Ileum (tissue), 1 donor: Measurements from ENCODE around the genes F11 and ZFP42.

DNA sequence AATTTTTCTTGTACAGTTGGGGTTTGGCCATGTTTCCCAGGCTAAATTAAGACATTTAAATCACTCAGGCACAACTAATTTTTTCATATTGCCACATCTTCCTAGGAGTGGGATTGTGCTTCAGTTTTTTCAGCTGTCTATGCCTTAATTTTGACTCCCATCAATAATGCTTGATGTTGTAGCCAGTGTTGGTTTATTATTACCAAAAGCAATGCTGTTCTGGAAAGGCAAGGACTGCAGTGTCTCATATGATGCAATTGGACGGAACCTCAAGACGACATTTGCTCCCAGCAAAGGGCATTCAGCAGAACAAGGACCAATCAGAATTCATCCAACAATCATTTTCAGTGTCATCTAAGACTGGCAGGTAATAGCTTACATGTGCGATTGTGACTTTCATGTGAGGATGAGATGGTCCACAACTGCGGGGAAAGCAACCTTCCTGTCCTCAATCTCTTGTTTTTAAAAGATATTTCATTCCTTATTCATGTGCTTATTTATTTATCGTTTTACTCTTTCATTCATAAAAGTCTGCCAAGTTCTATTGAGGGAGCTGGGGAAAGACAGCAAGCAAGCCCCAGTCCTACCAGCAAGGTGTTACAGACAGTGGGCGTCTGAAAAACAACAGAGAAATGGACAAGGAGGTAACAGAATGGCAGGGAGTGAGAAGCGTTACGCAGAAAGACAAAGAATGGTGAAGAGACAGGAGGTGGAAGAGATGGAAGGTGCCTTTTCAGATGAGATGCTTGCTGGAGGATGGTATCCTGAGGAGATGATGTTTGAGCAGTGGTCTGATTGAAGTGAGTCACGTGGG is 11.4 kb upstream of the KLKB1 start:
- PRO-cap: no peak

GRCh38 chr4:186265624-186266320 is at the start of gene F11:
Gene F11, plus strand, starts transcription at chr4:186266189.
- PRO-cap: no peak

GRCh38 chr4:186537780-186538652 is 17.4 kb downstream of the MTNR1A start:
- PRO-cap: no peak

DNA sequence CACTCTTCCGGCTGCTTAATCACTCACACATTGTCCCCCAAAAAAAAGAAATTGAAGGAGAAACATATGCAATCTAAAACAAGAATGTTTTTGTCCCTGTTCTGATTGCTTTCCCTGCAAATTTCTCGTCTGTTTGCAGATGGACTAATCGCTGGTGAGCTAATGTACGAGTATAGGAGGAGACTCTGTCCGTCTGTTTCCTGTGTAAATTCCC is 37.7 kb upstream of the MTNR1A start:
- PRO-cap: no peak

GRCh38 chr4:186644870-186645359 is 78.7 kb downstream of the FAT1 start:
- PRO-cap: no peak

- PRO-cap: unidirectional peak, plus-strand start at chr4:186676753
These were observed 47.1 kb downstream of the FAT1 start for GRCh38 chr4:186676460-186677026.

DNA sequence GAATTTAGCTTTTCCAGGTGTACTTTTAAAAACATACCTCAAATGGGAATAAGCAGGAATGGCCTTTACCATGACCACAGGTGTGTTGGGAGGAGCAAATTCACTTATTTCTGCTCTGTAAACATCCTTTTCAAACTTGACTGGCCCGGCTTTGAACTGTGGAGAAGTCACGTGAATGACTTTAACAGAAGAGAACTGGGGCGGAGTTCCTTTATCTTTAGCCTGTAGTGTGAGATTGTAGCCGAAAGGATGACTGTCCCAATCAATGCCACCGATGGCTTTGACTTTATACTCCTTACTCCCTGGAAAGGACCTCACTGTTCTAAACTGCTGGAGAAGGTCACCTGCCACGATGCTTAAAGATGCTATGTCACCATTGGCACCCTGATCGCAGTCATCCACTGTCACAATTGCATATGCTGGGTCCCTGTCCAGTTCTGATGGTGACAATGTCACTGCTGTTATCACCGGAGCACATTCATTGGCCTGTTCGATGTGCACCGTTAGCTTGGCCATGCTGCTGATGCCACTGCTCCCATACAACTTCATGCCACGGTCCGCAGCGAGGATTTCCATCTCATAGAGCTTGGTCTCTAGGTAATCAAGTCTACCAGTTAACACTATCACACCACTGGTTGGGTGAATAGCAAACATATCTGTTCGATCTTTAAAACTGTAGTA is 14.9 kb downstream of the FAT1 start:
- PRO-cap: no peak

DNA sequence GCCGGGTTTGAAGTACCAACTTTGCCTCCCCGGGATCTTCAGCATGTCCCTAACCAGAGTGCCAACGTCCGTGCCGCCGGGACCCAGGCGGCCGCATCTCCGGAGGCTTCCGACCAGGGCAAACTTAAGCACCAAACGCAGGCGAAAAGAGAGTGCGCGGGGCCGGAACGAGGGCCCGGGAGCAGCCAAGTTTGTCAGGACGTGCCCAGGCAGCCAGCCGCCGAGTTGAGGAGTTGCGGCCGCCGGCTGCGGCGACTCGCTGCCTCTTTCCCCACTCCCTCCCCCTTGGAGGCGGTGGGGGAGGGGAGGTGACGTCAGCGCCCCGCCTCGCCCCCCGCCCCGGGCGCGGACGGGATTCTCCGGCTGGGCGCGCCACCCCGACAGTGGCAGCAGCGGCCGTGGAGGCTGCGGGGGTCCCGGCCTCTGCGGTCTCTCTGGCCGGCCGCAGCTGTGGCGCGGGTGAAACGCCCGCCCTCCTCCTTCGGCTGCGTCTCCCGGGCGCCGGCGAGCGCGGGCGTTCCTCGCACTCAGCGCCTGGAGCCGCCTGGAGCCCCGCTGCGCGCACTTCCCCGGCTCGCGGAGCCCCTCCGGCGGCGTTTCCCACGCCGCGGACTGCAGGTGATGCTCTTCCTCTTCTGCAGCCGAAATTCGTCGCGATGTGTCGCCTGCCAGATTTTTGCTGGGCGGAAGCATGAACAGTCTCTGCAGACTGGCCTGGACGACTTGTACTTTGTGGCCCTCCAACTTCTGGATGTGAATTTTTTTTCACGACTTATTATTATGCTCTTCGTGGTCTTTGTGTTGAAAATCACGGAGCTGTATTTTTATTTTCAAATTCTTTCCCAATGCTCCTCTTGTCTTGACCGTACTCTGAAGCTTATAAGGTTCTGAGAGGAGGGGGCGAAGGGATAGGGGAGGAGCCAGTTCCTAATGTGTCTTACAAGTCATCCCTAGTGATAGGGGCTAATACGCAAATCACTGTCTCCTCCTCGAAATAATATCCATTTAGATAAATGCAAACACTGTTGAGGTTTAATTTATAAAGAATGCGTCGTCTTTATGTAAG is 3.1 kb upstream of the FAT1 start:
- PRO-cap: bidirectional peak, plus-strand start at position 399 of the sequence, minus-strand start at position 287 of the sequence; bidirectional peak, plus-strand start at position 707 of the sequence, minus-strand start at position 614 of the sequence

GRCh38 chr4:186851975-186852616 is 128.4 kb upstream of the FAT1 start:
- PRO-cap: no peak

DNA sequence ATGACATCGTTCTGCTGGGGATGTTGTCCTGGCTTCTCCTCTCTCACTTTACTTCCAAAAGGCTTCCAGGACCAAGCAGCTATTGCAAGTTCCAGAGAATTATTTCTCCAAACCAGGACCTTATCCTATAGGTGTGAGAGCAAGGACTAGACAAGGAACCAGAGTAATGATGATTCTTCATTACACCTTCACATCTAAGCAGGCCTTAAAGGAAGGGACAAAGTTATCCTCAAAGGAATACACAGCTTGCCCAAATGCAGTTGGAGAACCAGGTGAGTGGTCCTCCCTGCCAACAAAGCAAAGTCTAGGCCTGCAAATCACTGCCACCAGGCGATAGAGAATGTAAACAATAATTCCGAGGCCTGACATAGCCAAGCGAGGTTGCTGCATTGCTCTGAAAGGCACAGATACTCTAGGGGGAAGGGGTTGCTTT is 178.1 kb upstream of the FAT1 start:
- PRO-cap: no peak

GRCh38 chr4:186903981-186904709 is 180.5 kb upstream of the FAT1 start:
- PRO-cap: no peak

- PRO-cap: bidirectional peak, plus-strand start at chr4:186936751, minus-strand start at chr4:186936673; unidirectional peak, minus-strand start at chr4:186936890
These were observed 213.0 kb upstream of the FAT1 start for GRCh38 chr4:186936402-186937394.

- PRO-cap: no peak
These were observed at the start of gene ZFP42 for GRCh38 chr4:187995282-187995877. Gene ZFP42, plus strand, starts transcription at chr4:187995771.

- PRO-cap: unidirectional peak, plus-strand start at chr4:188661032
These were observed 521.6 kb downstream of the TRIML1 start for GRCh38 chr4:188660571-188661421.

DNA sequence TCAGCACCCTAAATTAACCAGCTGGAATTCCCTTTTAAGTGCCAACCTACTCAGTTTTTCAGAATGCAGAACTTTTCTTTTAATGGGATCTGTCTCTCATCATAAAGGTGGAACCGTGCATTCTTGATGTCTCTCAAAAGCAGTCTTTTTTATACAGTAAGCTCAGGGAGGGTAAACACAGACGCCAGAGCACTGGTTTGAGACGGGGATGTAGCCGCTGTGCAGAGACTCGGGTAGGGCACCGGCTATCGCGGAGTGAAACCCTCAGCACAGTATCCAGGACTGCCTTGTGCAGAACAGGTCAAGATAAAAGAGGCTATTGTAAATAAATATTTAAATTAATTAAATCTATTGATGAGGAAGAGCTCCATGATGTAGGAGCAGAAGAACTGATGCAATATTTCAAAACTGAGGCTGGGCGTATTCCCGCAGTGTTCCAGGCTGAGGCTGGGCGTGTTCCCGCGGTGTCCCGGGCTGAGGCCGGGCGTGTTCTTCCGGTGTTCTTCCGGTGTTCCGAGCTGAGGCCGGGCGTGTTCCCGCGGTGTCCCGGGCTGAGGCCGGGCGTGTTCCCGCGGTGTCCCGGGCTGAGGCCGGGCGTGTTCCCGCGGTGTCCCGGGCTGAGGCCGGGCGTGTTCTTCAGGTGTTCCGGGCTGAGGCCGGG is 130.5 kb upstream of the FRG1 start:
- PRO-cap: no peak

- PRO-cap: no peak
These were observed 22.7 kb upstream of the FRG2 start for GRCh38 chr4:190049736-190050127.